B cell (primary cell): ENCODE results near the genes RBM19 and TBX5.

DNA sequence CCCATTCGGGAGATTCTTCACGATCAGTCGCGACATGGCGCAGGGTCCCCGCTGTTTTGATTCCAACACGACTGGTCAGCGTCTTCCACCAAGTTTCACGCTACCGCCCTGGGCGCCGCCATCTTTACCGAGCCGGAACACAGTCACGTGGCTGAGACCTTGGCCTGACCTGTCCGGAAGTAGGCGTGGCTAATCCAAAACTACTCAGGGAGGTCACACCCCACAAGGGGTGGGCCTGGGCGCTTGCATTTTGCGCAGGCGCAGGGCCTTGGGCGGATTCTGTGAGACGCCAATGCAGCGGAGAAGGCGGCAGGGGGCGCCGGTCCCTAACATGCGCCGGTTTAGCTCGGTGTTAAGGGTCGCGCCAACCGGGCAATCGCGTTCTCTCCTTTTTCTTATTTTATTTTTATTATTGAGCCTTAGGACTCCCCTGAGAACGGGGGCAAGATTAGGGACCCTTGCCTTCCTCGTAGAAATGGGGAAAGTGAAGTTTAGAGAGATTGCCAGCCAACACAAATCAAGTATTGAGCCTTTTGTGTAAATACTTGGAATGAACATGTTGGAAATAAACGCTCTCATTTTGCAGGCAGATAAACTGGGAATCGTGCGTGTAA is at the start of gene RBM19:
RBM19 (minus strand) TSS at position 134 of the 614 bp plus-strand sequence.
- PRO-cap = bidirectional peak, plus-strand start at position 339 of the sequence, minus-strand start at position 134 of the sequence
- CAGE, long polyA plus RNA = no peak

- PRO-cap = no peak
- CAGE, long polyA plus RNA = no peak
Measured at GRCh38 chr12:114041258-114041466, 75.0 kb upstream of the RBM19 start.

DNA sequence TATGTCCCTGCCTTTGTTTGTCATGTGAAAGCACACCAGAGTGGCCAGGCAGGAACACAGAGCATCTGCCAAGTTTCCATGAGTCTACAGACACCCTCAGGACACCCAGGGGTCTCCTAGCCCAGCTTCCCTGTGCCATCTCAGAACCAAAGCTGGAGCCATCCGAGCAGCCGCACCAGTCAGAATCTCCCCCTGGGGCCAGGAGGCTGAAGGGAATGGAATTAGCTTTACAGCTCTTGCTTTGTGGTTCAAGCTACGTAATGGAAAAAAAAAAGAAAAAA is 37.3 kb downstream of the TBX5 start:
- PRO-cap = no peak
- CAGE, long polyA plus RNA = no peak

DNA sequence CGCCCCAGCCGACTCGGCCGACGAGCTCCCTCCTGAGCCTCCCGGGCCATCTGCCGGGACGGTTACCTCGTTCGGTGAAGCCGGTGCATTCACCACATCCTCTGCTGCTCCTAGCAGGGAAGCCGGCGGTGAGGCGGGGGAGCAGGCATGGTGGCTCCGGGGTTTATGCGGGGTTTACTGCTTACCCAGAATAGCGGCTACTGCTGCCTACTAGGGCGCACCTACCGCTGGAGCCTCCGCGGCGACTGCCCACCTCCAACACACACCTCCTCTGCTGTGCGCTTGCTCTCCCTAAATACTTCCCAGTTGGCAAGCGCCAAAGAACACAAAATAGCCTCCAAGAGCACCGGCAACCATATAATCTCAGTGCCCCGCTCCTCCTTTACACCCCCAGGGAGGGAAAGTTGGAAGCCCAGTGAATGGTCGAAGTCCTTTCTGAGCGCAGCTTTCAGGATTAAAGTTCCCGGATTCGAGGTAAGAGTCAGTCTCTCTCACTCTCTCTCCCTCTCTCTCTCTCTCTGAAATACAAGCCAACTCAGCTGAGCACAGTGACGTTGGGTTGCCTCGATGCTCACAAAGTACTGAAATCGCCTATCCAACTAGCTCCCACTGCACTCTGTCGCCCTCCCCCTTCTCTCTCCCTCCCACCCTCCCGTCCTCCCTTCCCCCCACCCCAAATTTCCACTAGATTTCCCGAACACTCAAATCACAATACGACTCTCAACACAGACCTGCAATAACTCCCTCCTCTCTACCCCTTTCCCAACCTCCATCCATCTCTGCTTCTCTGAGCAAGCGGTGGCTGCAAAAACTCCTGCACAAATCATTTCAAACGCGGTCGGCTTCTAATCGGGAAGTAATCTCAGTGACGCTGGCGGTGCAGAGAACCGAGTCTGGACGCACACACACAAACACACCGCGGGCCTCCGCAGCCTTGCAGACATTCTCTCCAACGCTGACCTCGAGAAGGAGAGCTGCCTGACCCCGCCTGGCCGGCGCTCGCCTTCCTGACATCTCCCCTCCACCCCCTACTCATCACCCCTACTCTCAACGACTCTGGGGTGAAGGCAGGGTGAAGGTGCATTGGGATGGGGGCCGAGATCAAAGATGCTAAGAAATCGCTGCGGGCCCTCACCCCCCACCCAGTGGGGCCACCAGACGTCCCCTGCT is at the start of gene TBX5:
TBX5 (minus strand) TSS at position 583 of the 1,170 bp plus-strand sequence.
- PRO-cap = no peak
- CAGE, long polyA plus RNA = no peak

DNA sequence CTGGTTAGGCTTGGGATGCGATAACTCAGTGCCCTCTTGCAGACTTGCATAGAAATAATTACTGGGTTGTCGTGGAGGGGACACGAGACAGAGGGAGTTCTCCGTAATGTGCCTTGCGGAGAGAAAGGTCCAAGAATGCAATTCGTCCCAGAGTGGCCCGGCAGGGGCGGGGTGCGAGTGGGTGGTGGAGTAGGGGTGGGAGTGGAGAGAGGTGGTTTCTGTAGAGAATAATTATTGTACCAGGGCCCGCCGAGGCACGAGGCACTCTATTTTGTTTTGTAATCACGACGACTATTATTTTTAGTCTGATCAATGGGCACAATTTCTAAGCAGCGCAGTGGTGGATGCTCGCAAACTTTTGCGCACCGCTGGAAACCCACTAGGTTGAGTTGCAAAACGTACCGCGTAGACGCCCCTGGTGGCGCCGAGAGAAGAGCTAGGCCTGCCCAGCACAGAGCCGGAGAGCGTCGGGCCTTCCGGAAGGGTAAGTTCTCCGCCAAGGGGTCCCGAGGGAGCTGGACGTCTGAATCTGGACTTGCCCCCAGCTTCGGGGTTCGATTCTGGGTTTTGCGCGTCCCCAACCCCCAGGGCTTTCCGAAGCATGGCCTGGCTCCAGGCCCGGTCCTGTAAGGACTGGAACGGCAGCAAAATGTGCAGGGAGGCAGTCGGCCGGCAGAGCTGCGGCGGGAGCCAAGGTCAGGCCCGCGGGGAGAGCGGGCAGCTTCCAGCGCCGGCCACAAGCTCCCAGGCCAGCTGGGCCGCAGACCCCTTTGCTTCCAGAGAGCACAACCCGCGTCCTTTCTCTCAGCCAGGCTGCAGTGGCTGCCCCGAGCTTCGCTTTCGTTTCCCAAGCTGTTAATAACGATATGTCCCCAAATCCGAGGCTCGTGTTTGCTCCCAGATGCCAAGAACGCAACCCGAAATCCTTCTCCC is 2.8 kb upstream of the TBX5 start:
- PRO-cap = no peak
- CAGE, long polyA plus RNA = no peak

- PRO-cap = no peak
- CAGE, long polyA plus RNA = no peak
Measured at GRCh38 chr12:114413459-114414170, 7.7 kb upstream of the TBX5 start.

GRCh38 chr12:114446996-114447479 is 41.1 kb upstream of the TBX5 start:
- PRO-cap = no peak
- CAGE, long polyA plus RNA = no peak

GRCh38 chr12:114655773-114656610 is 28.0 kb downstream of the TBX3 start:
- PRO-cap = no peak
- CAGE, long polyA plus RNA = no peak

DNA sequence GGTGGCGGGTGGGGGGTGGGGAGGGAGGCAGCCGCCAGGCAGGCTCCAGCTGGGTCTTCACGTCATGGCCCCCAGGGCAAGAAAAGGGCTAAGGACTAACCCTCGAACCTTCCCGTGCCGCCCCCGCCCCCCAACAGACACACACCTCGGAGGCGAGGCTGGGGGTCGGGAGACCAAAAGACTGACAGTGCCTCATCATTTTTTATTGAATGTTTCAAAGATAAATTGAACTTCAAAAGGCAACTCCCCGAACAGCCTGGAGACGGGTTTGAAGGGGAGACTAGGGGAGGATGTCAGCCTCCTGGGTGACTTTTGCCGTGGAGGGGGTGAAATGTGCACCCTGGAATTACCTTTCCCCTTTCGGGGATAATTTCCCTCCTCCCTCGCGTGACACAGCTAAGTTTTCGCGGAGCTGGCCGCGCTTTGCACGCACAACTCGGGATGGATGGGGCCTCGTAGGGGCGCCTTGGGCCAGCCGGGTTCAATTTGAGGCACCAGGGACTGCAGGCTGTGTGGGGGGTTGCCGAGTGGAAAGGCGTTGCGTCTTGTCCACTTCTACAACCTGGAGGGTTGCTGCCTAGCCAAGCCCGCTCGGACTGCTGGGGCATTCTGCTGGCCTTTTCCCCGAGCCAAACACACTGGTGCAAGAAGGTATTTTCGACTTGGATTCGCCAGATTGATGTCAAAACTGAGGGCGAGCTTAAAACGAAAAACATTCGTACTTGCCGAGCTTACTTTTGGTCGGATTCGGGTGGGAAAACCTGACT is 14.6 kb downstream of the TBX3 start:
- PRO-cap = no peak
- CAGE, long polyA plus RNA = no peak

GRCh38 chr12:114671519-114672591 is 12.1 kb downstream of the TBX3 start:
- PRO-cap = no peak
- CAGE, long polyA plus RNA = no peak

DNA sequence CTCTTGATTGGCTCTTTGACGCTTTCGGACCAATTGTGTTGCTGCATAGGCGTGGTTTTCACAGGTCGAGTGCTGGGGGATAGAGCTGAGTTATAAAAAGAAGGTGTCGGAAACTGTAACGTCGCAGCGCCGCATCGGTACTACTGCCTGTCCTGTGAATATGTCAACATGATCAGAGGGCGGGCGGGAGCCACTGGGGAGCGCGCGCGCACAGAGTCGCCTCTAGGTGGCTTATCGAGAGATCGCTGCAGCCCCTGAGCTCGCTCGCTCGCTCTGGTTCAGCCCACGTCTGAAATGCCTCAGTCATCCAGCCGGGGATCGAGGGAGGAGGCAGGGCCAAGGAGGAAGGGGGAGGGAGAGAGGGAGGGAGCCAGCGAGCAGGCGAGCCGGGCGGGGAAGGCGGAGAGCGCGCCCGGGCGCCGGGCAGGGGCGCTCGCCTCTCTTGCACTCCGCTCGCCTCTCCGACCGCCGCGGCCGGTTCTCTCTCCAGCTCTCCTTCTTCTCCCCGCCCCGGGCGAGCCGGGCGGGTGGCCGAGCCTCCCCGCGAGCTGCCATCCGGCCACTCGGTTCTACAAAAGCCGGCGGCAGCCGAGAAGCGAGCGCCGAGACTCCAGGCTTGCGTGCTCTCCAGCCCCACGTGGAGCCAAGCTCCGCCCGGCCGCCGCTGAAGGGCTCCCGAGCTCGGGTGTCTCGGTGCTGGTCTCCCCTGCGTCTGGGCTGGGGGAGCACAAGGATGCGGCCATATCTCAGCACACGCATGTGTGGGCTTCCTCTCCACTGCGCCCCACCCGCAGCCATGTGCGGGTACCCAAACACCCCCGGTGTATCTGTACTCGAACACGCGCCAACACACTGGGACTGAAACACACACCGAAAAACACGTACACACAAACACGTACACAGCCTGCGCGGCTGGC is 513 bp upstream of the TBX3 start:
- PRO-cap = no peak
- CAGE, long polyA plus RNA = no peak

DNA sequence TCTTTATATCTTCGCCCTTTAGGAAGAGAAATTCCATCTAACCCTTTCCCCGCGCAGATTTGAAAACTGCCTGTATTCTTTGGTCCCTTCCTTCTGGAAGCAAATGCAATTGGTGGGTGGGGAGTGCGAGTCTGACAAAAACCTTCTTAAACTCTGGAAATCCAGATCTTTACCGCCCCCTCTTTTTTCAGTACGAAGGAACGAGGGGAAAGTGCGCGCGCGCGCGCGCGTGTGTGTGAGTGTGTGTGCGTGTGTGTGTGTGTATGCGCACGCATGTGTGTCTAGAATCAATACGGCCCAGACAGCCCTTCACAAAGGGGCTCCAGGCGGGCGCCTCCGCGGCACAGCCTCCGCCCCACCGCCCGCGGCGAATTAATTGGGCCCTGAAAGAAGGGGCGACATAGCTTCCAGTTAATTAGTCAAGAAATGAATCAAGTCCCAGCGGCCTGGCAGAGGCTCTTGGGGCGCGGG is 14.0 kb upstream of the TBX3 start:
- PRO-cap = no peak
- CAGE, long polyA plus RNA = no peak

- PRO-cap = no peak
- CAGE, long polyA plus RNA = no peak
Measured at GRCh38 chr12:114826297-114826731, 142.3 kb upstream of the TBX3 start.

- PRO-cap = no peak
- CAGE, long polyA plus RNA = no peak
Measured at GRCh38 chr12:114903212-114903411, 219.1 kb upstream of the TBX3 start.

GRCh38 chr12:115078197-115078816 is 394.3 kb upstream of the TBX3 start:
- PRO-cap = no peak
- CAGE, long polyA plus RNA = no peak

DNA sequence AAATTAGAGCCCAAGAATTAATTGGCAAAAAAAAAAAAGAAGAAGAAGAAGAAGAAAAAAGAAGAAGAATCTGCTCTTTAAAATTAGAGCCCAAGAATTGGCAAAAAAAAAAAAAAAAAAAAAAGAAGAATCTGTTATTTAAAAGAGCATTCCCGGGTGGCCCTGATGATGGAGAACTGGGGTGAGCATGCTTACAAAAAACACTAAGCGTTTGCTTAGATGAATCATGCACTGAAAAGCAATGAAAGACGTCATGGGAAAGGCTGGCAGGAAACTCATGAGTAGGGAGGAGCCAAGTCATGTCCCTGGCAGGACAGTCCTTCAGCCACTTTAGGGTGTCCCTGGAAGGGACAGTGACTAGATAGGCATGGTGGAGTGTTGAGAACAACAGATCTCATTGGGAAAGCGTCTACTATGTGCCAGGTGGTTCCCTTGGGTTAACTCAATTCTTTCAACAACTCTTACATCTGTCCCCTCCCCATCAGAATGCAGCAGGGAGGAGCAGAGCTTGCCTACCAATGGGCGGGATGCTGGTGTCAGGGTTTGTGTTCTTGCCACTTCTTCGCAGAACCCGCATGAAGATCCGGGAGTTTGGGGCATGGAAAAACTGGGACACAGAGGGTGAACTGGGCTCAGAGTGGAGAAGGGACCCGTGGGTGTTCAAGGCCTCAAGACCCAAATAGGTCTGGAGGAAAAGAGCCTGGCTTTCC is 653.7 kb upstream of the TBX3 start:
- PRO-cap = no peak
- CAGE, long polyA plus RNA = no peak

DNA sequence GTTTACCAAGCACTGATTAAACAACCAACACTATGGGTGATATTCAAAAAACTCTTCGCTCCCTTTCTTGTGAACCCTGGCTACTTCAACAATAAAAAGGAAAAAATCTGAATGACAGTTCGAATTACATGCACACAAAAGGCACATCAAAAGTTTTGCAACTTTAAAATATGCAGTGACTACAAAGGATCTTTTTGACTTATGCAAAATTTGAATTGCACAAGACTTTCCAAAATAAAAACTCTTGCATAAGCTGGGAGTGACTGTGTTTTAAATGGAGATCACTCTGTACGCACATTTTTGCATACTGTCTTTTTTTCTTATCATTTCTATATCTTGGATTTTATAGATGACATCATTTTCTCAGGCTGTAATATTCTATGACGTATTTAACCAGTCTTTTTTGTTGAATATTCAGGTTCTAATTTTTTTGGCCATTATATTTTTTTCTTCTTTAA is 667.6 kb upstream of the TBX3 start:
- PRO-cap = no peak
- CAGE, long polyA plus RNA = no peak

GRCh38 chr12:115740774-115741184 is 536.7 kb downstream of the MED13L start:
- PRO-cap = no peak
- CAGE, long polyA plus RNA = no peak

- PRO-cap = no peak
- CAGE, long polyA plus RNA = no peak
Measured at GRCh38 chr12:115756397-115756787, 521.1 kb downstream of the MED13L start.

DNA sequence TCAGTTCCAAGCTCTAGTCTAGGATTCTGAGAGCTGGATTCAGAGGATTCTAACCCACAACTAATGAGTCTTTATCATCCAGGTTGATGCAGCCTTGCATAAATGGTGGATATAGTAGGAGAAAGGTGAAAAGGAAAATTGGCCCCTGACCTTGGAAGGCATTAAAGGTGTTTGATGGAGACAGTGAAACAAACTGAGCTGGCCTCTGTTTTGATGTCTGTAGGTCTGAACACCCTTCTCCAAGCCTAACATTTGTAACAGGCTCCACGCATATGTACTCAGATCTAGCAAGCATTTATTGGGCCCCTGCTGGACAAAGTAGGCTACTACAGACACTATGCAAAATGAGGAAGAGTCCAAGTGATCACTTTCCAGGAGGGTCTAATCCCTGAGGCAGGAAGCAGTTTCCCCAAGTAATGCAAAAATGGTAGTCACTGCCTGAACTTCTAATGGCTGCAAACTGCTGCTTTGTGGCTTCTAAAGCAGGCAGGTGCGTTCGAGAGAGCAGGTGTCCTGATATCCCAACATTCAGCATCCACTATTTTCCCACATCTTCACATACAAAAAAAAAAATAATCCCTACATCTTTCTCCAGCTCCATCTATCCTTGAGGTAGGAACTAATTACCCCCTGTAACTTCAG is 405.8 kb downstream of the MED13L start:
- PRO-cap = no peak
- CAGE, long polyA plus RNA = no peak